Glomerular endothelial cell (primary cell): ENCODE measurements around the genes ZAR1 and PDGFRA.

DNA sequence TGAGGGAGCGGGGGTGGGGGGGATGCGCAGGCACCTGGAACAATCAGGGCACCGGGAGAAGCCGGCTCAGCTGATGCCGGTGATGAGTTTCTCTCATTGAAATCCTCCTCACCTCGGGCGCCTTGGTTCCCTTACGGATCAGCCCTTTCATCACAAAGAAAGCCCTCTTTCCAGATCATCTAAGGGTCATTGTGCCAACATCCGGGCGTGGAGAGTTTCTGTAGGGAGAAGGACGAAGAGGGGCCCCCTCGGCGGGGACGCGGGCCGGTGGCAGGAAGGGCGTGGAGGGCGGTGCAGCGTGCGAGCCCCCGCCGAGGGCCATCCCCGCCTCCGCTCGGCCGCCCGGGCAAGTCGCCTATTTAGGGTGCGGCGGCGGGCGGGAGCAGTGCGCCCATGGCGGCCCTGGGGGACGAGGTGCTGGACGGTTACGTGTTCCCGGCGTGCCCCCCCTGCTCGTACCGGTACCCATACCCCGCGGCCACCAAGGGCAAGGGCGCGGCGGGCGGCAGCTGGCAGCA is at the start of gene ZAR1:
ZAR1 (plus strand) TSS at position 354 of the 518 bp plus-strand sequence.
- RAMPAGE, long total RNA, result no peak

DNA sequence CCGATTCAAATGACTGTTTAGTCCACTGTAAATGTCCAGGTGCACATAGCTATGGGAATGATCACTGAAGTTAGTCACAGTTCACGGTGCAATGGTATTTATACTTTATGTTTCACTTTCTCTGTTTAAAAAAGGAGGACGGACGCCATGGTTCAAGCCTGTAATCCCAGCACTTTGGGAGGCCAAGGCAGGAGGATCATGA is 60.5 kb downstream of the ZAR1 start:
- RAMPAGE, long total RNA, result no peak

DNA sequence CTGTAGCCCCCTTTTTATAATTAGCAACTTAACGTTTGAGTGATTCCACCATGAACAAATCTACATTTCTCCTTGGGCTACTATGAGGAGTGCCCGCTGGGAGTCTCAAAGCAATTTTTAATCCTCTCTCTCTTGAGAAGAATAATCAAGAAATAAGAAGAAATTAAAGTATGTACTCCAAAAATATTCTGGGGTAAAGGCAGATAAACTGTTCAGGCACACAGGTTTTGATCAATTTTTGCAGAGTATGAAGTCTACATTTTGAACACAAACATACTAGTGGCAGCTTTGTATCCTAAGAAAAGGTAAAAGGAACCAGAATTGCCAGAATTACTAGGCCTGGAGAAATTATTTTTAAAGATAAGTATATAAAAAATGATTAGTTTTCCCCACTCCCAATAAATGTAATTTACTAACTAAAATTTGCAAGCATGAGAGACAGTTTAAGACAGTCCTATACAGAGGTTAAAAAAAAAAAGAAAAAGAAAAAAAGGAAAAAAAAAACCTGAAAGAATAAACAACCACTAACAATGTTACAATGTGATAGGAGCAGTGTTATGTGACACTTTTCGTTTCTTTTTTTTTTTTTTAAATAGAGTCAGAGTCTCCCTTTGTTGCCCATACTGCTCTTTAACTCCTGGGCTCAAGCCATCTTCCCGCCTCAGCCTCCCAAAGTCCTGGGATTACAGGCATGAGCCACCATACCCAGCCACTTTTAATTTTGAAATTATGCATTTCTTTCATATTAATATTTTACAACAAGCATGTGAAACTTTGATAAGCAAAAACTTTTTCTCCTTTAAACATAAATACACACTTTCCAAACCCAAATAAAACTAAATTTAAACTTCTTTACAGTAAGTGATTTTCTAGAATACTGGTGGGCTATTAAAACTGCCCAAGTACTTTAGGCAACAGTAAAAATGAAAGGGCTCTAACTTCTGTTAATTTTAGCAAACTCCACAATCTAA is 4.2 kb downstream of the FRYL start:
- RAMPAGE, long total RNA, result no peak

DNA sequence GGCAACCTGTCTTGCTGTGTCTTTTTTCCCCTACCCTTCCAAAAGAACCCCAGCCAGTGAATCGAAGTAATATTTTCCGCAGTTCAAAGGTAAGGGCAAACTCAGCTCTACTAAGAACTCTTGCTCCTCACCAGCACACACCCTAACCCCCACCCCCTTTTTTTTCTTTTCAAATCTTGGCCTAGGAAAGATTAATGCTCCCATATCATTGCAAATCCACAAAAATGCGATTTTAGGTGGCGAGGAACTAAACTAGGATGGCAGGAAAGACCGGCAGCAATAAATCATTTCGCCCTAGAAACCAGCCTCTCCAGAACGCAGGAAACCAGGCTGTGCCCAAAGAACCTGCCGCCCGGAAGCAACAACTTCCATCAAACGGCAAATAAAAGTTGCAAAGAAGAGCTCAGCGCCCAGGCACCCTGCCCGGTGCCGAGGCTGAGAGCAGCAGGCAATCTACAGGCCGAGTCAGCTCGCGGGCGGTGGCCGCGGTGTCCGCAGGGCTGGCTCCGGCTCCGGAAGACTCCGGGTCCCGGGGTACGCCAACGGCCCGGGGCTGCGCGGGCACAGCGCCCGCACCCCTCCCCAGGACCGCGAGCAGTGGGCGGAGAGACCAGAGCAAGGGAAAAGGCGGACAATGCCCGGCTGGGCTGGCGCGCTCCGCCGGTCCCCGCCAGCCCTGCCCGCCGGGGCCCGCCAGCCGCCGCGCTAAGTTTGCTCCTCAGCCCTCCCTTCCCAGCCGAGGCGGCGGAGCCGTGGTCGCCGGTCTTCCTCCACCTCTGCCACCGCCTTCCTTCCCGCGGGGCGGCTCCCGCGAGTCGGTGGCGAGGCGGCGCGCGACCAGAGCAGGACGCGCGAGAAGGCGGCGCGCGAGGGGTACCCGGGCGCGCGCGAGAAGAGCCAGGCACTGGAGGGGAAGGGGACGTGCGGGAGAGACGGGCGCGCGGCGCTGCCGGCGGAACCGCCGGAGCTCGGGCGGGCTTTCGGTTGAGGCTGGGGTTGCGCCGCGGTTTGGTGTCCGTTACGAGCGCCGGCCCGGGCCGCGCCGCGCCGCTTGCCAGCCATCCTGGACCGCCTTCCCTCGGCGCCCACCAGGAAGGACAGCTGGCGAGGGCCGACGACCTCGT is 863 bp downstream of the FRYL start:
- RAMPAGE, long total RNA, result no peak

DNA sequence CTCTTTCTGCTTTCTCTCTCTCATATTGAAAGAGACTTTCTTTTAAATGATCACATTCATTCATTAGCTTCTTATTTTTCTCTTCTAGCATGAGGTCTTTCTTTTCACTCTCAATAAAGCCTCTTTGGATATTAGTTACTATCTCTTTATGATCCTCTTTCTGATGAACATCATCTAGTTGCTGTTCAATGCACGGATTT is 516.0 kb downstream of the CWH43 start:
- RAMPAGE, long total RNA, result no peak

GRCh38 chr4:51842391-51842958 is 478 bp upstream of the DCUN1D4 start:
- RAMPAGE, long total RNA, result no peak

DNA sequence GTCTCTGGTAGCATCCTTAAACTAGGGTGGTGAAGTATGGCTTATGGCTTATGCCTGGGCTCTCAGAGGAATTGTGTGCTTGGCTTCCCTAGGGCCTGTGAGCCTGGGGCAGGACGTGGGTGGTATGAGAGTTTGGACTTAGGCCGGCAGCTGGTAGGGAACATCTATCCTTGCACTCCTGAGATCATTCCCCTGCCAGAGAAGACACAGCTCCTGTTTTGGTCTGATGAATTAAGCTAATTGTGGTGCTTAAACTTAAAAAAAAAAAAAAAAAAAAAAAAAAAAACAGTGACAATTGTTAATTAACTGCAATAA is 52.3 kb downstream of the DCUN1D4 start:
- RAMPAGE, long total RNA, result no peak

DNA sequence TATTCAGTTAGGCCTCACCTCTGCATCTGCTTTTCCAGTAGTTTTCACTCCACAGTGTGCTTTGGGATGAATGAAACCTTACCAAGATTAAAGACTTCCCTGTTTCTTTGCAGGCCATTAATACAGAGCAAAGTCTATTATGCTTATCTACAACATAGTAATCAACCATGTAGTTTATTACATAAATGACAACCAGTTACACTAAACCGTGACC is 2.4 kb downstream of the LRRC66 start:
- RAMPAGE, long total RNA, result no peak

DNA sequence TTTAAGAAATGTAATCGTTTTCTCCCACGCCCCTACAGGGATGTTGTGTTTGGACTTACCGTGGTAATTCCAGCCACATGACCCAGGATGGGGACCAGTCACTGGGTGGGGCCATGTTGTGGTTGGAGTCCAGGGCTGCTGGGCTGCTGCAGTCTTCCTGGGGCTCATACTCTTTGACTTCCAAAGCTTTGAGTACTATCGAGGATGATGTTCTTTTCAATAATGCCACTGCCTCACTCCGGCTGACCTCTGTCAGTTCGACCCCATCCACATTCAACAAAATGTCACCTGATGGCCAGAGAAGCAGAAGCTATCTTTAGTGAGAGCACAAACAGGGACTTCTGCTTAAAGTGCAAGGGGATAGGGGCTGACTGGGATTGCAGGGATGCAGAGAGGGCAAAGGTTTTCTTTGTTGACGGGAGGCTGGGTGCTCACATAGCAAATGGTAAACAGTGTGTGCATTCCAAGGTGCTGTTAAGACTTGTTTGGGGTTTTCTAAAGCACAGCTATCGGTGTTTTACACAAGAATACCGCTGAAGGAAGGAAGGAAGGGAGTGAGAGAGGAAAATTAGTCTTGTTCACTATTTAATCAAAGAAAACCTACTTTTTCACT is 99.4 kb downstream of the FIP1L1 start:
- RAMPAGE, long total RNA, result no peak

DNA sequence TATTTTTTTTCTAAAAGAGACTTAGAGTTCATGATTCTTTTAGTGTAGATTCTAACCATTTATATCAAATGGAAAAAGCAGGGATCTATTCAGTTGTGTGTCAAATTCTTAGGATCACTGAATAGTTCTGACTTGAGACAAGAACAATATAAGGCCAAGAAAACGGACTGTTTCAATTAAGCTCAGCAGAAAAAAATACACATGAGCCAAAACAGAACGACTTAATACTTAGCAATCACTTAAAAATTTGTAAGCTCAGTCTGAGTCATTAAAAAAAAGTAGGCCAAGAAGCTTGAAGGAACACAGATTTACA is 49.9 kb downstream of the LNX1 start:
- RAMPAGE, long total RNA, result no peak

GRCh38 chr4:53644367-53645078 is 53.2 kb upstream of the LNX1 start:
- RAMPAGE, long total RNA, result no peak

GRCh38 chr4:53777292-53777811 is 186.1 kb upstream of the LNX1 start:
- RAMPAGE, long total RNA, result no peak

GRCh38 chr4:53929923-53930463 is 134.4 kb downstream of the CHIC2 start:
- RAMPAGE, long total RNA, result no peak

- RAMPAGE, long total RNA, result no peak
Measured at GRCh38 chr4:54062070-54062889, 2.1 kb downstream of the CHIC2 start.

GRCh38 chr4:54062890-54063678 is 1.3 kb downstream of the CHIC2 start:
- RAMPAGE, long total RNA, result no peak

DNA sequence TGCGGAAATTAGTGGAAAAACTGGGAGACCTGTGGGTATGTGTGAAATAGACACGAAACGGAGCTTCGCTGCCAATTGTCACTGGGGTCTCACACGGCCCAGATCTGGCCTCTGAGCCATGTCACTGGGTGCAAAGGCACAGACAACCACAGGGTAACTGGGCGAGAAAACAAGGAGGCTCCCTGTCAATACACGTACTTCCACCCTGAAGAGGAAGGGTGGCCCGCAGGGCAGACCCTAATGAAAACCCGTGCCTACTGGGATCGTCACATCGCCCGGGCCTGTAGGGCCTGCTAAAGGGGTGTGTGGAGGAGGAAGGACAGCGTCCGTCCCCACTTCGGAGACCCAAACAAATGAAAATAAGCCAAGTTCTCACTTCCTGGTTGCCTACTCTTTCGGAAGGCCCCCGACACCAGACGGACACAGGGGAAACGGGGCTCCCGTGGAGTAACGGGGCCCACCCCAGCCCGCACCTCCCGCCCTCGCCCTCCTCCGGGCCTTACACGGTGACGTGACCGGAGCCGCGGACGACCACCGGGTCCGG is 654 bp downstream of the CHIC2 start:
- RAMPAGE, long total RNA, result no peak

DNA sequence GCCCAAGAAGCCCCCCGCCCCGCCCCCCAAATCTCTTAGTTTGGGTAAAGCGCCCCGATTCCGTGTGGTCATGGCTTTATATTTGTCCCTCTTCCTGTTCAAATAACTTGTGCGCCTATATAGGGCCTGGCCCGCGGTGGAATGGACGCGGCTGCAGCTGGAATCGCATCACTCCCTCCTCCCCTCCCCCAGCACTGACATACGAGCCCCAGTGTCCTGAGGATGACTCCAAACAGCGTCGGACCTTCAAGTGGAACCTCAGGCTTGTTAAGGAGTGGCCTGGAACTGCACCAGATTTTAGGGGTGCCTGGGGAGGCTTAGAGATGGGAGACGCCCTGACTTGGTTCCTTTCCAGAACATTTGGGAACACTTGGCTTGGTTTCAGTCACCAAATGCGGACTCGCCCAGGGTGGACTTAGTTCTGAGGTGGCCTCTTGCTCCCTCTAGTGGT is 11.5 kb upstream of the PDGFRA start:
- RAMPAGE, long total RNA, result no peak

GRCh38 chr4:54228644-54229662 is at the start of gene PDGFRA:
Gene PDGFRA (plus strand): TSS chr4:54229293.
- RAMPAGE, long total RNA, result no peak

- RAMPAGE, long total RNA, result no peak
Measured at GRCh38 chr4:54229663-54230417, 747 bp downstream of the PDGFRA start.

GRCh38 chr4:54659471-54660218 is 1.9 kb downstream of the KIT start:
- RAMPAGE, long total RNA, result no peak